ENCODE results near the gene NCKAP5L.

DNA sequence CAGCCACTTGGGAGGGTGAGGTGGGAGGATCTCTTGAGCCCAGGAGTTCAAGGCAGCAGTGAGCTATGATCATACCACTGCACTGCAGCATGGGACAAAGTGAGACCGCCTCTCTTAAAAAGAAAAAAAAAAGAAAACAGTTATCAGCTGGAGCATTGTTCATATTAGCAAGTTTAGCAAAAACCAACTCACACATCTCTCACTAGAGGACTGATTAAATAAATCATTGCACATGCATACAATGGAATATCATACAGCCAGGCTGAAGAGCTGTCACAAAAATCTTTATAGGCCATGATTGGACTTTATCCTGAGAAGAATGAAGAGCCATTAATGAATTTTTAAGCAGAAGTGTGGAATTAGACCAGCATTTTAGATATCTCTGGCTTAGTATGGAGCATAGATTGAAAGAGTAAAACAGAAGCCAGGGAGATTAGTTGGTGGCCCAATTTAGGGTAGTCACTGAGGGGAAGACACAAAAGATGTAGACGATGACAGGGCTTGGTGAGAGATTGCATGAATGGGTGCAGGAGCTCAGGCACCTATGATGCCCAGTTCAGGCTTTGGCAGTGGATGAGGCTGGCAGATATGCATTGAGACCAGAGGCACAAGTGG lies 8.6 kb upstream of the MCRS1 start:
- PRO-cap = no peak
- RAMPAGE, long total RNA = no peak

GRCh38 chr12:49622344-49623143 lies 817 bp upstream of the PRPF40B start:
- PRO-cap = no peak
- RAMPAGE, long total RNA = no peak

- PRO-cap = no peak
- RAMPAGE, long total RNA = no peak
Observed at GRCh38 chr12:49763187-49763457, 21.8 kb downstream of the TMBIM6 start.

GRCh38 chr12:49809414-49810587 lies 18.4 kb downstream of the NCKAP5L start:
- PRO-cap = no peak
- RAMPAGE, long total RNA = no peak

- PRO-cap = no peak
- RAMPAGE, long total RNA = no peak
Observed at GRCh38 chr12:49825340-49825814, 2.8 kb downstream of the NCKAP5L start.

- PRO-cap = bidirectional peak, plus-strand start at chr12:49828662, minus-strand start at chr12:49828413
- RAMPAGE, long total RNA = no peak
Observed at GRCh38 chr12:49828319-49828895, at the start of gene NCKAP5L. TSS of gene NCKAP5L (minus strand) at chr12:49828413.

GRCh38 chr12:49867504-49868055 lies 24.7 kb upstream of the BCDIN3D start:
- PRO-cap = no peak
- RAMPAGE, long total RNA = no peak

GRCh38 chr12:49955218-49955622 lies 4.7 kb downstream of the AQP2 start:
- PRO-cap = no peak
- RAMPAGE, long total RNA = no peak

DNA sequence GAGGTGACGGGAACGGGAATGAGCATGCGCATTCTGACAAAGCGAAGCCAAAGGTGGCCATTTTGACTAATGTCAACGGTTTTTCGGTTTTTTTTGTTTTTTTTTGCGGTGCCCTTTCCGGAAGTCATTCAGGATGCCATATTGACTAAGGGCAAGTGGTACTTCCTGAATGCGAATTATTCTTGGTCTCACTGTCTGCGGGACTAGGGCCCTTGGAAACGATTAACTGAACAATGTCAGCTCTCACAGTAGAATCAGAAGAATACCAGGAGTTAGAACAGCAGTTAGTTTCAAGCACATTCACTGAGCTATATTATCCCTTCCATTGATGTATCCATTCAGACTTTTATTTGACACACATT lies 261 bp upstream of the RACGAP1 start:
- PRO-cap = bidirectional peak, plus-strand start at position 191 of the sequence, minus-strand start outside the sequence
- RAMPAGE, long total RNA = no peak

DNA sequence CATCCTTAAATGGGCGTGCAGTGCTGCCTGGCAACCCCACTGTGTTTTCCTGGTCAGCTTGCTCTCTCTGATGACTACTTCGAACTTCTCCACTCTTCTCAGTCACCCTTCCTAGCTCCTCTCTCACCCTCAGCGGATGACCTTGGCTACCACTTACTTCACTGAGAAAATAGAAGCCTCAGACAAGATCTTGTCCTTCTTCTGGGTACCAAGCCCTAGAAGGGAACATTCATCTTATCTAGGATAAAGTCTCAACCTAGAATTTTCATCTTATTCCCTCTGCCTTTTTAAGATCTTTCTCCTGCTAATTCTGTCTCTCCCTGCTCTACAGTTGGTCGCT lies 9.2 kb downstream of the ASIC1 start:
- PRO-cap = no peak
- RAMPAGE, long total RNA = no peak

- PRO-cap = no peak
- RAMPAGE, long total RNA = no peak
Observed at GRCh38 chr12:50070367-50070930, 13.1 kb downstream of the ASIC1 start.

DNA sequence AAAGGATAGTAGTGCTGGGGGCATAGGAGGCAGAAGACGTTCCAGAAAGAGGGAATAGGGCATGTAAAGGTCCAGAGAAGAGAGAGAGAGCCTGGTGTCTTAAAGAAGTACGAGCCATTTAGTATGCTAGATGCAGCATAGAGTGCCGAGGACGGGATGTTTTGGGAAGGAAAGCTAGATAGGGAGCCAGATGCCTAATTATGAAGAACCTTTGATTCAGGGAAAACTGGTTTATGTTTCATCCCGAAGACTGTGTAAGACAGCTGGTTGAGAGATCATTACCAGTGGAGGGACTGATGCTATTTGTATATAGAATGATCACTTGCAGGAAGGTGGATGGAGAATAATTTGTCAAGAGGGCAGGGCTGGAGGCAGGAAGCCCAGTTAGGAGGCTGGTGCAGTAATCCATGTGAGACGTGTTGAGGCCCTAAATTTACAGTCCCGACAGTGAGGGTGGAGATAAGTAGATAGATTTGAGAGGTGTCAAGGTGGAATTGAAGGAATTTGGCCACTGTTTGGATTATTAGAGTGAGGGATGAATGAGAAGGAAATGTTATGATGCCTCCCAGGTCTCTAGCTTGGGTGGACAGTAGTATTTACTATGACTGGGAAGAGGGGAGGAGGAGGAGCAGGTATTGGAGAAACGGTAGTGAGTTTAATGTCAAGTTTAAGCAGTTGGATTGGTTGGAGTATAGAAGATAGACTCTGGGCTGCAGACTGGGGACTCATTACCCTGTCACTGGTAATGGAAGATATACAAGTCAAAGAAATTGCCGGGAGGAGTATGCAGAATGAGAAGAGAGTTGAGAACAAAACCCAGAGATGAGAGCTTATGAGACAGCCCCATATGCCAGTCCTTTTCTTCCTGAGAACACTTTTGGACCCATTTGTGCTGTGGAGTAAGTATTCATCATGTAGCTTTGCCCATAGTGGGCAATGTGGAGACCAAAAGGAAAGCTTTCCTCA lies 7.9 kb upstream of the GPD1 start:
- PRO-cap = no peak
- RAMPAGE, long total RNA = no peak

DNA sequence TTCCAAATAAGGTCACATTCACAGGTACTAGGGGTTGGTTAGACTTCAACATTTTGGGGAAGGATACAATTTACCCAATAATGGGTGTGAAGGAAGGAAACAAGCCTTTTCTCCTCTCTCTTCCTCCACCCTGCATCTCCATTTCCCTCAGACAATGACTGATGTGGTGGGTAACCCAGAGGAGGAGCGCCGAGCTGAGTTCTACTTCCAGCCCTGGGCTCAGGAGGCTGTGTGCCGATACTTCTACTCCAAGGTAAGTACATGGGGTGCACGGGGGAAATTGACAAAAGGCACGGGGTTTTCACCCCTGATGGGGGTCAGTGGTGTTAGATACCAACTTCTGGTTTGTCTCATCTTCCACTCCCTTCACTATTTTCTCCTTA lies 5.3 kb upstream of the GPD1 start:
- PRO-cap = no peak
- RAMPAGE, long total RNA = no peak

GRCh38 chr12:50104897-50105737 lies 1.3 kb downstream of the GPD1 start:
- PRO-cap = no peak
- RAMPAGE, long total RNA = no peak

GRCh38 chr12:50109829-50110657 lies 2.0 kb upstream of the COX14 start:
- PRO-cap = no peak
- RAMPAGE, long total RNA = no peak

GRCh38 chr12:50112366-50112843 lies 369 bp downstream of the COX14 start:
- PRO-cap = bidirectional peak, plus-strand start at chr12:50112652, minus-strand start at chr12:50112618
- RAMPAGE, long total RNA = no peak

DNA sequence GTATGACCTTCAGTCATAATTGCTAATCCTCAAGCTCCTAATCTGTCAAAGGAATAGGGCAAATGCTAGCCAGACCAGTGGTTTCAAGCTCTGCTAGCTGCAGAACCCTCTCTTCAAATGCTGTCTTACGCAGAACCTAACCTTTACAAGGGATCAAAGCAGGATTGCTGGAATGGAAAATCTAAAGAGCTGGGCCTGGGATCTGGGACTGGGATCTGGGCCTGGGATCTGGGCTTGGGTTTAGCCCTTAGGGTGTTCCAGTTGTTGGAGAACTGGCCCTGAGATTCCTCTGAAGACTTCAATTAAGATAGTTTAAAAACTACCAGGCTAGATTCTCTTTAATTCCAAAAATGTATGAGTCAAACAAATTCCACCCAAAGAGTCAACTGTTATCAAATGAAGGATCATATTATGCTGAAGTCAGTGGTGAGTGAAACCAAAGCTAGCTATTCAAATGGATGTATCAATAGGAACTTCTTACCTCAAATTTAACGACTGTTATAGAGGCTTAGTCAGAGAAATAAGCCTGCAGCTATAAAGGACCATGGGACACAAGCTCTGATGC lies 40.6 kb downstream of the LIMA1 start:
- PRO-cap = no peak
- RAMPAGE, long total RNA = no peak

- PRO-cap = no peak
- RAMPAGE, long total RNA = no peak
Observed at GRCh38 chr12:50465525-50466287, 39.1 kb upstream of the DIP2B start.

DNA sequence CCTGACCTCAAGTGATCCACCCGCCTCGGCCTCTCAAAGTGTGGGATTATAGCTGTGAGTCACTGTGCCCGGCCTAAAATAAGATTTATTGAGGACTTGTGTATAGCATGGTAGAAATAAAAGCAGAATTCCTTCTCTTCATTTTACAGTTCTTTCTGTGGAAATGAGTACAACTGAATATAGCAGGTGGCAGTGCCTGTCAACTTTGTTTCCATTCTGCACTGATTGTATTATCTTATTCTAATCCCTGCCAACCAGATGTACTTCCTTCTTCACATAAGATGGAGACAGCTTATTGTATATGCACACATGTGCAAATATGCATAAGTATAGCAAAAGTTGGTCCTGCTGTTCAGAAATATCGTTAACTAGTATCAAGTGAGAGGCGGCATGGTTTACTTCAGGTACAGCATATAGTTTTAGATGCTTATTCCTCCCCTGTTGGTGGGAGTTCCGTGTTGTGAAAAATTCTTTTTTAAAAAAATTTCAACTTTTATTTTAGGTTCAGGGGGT lies 41.1 kb downstream of the DIP2B start:
- PRO-cap = no peak
- RAMPAGE, long total RNA = no peak

DNA sequence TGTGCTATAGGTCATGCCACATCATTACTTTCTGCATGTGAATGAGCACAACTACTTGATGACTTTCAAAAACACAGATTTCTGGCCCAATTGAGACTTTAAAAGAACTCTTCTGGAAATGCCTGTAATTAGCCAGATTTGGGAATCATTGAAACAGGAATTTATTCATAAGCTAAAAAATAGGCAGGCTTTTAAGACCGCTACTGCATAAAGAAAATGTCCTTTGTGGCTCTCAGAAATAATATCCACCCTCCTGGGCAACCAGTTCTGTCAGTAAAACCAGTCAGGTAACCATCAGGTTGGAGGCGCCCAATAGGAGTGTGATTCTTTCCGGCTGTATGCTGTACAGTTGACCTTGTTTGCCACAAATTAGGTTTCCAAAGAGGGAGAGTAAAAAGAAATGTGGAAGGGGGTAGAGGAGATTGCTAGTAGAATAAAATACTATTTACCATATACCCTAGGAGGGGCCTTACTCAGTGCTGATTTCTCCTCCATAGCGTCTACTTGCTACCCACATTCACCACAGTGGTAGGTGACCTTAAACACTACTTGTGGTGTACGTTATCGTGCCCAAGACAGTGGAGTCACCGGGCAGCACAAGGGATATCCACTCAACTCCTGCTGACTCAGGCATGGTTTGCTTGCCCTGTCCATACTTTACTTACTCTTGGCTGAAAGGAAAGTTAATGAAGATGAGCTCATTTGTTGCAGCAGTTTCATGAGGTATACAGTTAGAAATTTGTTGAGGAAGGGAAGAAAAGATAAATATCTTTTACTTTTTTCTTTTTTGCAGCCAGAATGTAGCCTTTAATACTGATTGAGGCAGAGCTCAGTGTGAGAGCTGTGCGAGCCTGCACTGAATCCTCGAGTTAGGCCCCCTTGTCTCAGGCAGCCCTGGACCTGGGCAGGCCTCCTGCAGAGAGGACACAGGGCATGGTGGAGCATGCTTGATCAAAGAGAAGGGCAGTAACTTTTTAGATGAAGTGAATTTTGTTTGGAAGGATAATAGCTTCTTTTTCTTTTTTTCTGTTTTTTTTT lies 76.7 kb downstream of the DIP2B start:
- PRO-cap = no peak
- RAMPAGE, long total RNA = no peak

All from Karpas-422 (cell line).